Amniotic epithelial cell (primary cell): Measurements from ENCODE around the genes LCN1 and LCN9.

- RRBS = no CpG with 5 or more reads among the region's 17 CpGs
Measured at GRCh38 chr9:134431629-134432164, 105.4 kb downstream of the RXRA start.

DNA sequence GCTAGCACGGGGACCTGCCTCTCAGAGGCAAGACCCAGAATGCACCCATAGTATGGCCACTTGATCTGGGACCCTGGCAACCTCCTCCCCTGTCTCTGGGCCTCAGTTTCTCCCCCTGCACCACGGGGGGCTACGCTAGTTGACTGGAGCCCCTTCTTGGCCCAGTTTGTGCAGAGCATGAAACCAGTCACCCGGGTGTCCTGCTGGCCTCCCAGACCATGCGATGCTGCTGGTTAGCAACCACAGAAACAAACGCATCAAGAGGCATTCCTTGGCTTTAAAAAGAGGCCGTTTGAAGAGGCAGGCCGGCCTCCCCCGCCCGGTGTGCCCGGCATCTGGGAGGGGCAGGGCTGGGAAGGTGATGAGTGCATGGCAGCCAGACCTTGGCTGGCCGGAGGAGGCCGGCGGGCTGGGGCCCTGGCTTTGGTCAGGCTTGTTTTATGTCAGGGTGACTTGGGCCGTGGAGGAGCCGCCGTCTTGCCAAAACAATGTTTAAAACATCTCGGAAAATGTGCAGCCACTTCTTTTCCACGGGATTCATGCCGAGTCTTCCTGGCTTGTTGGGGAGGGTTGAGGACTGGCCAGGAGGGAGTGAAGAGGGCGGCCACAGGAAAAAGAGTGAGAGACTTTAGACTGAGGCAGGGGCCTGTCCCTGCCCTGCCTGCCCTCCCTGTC, 142.7 kb downstream of the RXRA start:
- RRBS = 16% methylated on average over 2 of the region's 21 CpGs

GRCh38 chr9:134525832-134526244, 115.8 kb upstream of the COL5A1 start:
- RRBS = 81% methylated on average over 7 of the region's 18 CpGs

DNA sequence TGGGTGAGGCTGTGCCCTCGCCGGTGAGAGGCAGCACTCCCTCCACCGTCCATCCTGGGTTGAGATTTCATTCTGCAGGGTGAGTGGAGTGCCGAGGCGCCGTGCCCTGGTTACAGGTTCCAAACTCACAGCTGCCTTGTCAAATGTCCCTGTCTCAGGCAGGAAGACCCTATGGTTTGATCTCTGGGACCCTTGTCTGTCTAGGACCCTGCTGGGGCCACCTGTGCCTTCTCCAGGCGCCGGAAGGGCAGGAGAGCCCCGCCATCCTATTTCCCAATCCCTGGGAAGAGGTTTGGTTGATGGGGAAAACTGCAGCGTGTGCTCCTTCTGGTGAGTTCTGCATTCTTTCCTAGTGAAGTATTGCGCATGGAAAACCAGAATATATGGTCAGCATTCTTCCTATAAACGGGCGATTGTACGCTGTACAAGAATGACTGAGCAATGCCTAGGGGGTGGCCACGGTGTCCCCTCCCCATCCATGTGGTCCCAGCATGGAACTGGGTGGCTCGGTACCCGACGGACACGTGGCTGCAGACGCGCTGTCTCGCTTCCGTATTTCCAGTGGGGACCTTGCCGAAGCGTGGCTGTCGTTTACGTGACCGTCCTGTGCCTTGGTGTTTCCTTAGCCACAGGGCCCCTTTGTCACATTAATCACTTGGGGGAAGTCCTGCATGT, 95.9 kb upstream of the COL5A1 start:
- RRBS = no CpG with 5 or more reads among the region's 28 CpGs

DNA sequence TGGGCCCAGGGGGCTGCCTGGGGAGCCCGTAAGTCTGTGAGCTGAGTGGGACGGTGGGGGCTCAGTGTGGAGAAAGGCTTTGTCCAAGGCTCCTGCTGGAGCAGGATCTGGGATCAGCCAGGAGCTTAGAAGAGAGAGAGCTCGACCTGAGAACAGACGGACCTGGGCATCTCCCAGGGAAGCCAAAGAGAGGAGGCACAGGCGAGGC, 117.0 kb upstream of the FCN2 start:
- RRBS = no CpG with 5 or more reads among the region's 5 CpGs

GRCh38 chr9:134765973-134766263, 114.7 kb upstream of the FCN2 start:
- RRBS = no CpG with 5 or more reads among the region's 4 CpGs

- RRBS = no CpG with 5 or more reads among the region's 9 CpGs
Measured at GRCh38 chr9:134766966-134767470, 113.6 kb upstream of the FCN2 start.

DNA sequence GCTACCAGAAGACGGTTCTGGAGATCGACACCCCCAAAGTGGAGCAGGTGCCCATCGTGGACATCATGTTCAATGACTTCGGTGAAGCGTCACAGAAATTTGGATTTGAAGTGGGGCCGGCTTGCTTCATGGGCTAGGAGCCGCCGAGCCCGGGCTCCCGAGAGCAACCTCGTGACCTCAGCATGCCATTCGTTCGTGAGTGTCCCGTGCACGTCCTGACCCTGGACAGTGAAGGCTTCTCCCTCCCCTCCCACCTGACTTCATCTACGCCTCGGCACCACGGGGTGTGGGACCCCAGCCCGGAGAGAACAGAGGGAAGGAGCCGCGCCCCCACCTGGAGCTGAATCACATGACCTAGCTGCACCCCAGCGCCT, 38.5 kb upstream of the FCN2 start:
- RRBS = no CpG with 5 or more reads among the region's 22 CpGs

GRCh38 chr9:134944417-134944991, 26.8 kb upstream of the FCN1 start:
- RRBS = no CpG with 5 or more reads among the region's 17 CpGs

GRCh38 chr9:135089037-135089617, 1.7 kb downstream of the OLFM1 start:
- RRBS = 51% methylated on average over 5 of the region's 19 CpGs

- RRBS = no CpG with 5 or more reads among the region's 26 CpGs
Measured at GRCh38 chr9:135253595-135254222, 166.2 kb downstream of the OLFM1 start.

DNA sequence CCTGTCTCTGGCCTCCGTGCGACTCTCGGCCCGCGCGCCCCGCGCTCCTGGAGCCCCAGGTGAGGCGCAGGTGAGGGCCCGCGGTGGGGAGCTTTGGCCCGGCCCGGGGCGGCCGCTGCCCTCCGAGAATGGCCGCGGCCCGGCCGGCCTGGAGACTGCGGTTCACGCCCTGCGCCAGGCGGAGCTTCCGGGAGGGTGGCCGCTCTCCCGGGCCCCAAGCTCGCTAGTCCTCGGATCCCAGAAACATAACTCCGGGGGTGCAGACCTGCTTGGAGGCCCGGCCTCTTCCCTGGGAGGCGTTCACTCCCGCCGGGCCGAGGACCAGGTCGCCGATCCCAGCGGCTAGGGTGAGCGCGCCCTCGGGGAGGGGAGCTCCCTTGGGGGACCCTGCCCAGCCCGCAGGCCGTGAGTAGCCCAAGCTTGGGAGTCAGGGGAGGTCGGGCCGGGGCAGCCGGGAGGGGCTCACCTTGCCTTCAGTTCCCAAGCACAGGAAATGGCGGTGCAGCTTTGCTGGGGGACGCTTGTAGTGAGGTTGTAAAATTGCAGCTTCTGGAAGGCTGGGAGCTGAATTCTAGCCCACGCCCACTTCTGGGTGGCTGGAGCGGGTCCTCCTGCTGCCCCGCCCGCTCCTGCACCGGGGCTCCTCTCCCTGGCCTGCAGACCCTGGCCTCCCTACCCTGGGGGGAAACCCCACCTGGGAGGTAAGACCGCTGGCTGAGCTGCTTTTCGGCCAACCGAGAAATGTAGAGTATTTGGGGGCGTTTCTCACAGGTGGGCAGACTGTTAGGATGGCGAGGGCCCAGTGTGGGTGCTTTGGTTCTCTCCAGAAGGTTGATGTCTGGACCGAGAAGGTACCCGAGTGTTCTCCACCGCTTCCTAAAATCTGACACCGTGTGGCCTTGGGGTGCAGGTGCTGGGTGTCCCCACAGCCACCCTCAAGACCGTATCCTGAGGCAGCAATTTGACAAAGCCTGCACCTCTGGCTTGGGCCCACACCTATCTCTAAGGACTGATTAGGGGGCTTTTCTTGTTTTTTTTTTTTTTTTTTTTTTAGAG, 953 bp downstream of the PPP1R26 start:
- RRBS = 2% methylated on average over 16 of the region's 63 CpGs

DNA sequence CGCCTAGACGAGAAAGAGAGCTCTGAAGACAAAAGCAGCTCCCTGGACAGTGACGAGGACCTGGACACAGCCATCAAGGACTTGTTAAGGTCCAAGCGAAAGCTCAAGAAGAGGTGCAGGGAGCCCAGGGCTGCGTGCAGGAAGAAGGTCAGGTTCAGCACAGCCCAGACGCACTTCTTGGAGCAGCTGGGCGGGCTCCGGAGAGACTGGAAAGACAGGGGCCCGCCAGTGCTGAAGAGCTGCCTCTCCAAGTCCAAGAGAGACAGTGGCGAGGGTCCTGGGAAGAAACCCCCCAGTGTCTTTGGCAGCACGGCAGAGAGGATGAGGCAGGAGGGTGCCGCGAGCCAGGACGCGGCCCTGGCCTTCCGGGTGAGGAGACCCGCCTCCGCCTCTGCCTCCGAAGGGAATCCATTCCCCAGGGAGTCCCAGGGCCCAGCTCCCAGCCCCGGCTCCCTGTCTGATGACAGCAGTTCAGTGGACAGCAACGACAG, 7.0 kb downstream of the PPP1R26 start:
- RRBS = 98% methylated on average over 4 of the region's 21 CpGs

- RRBS = 80% methylated on average over 5 of the region's 17 CpGs
Measured at GRCh38 chr9:135501567-135501983, 1.1 kb downstream of the MRPS2 start.

GRCh38 chr9:135521233-135521554, at the start of gene LCN1:
Gene LCN1, plus strand, starts transcription at chr9:135521440.
- RRBS = no CpG with 5 or more reads among the region's 7 CpGs

DNA sequence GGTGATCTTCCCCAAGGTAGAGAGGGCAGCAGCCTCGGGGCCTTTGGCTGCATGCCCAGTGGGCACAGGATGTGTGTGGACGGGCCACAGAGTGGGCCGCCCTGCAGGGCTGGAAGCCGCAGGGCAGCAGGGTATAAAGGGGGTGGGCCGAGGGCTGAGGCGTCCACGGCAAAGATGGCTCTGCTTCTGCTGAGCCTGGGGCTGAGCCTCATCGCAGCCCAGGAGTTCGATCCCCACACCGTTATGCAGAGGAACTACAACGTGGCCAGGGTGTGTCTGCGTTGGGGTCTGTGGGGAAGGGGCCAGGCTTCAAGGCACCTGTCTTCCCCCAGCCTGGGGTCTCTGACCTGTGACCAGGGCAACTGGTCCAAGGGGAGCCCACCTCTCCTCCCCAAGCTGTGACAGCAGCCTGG, at the start of gene LCN9:
Gene LCN9 (plus strand): TSS at position 162 of the 413 bp plus-strand sequence.
- RRBS = no CpG with 5 or more reads among the region's 12 CpGs

DNA sequence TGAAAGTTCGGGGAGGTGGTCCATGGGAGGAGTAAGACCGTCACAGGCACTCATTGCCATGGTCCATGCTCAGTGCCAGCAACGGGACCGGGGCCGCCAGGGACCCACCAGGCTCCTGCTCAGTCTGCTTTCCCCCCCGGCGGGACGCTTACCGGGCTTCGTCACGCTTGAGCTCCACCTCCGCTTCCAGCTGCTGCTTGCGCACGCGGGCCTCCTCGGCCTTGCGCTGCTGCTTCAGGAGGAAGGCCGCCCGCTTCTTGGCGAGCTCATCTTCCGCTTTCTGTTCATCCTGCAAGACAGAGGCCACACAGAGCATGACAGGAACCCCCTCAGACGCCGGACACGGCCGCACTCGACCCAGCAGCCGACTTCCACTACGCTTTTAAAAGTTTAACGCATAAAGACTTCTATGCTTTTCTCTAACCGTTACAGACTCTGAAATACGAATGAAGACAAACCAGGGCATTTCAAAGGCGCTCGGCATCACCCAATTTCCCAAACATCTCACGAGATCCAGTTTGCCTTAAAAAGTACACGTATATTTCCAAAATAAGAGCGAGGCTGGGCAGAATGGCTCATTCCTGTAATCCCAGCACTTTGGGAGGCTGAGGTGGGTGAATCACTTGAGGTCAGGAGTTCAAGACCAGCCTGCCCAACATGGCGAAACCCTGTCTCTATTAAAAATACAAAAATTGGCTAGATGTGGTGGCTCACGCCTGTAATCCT, 88.3 kb downstream of the CAMSAP1 start:
- RRBS = over 99% methylated on average over 3 of the region's 38 CpGs

DNA sequence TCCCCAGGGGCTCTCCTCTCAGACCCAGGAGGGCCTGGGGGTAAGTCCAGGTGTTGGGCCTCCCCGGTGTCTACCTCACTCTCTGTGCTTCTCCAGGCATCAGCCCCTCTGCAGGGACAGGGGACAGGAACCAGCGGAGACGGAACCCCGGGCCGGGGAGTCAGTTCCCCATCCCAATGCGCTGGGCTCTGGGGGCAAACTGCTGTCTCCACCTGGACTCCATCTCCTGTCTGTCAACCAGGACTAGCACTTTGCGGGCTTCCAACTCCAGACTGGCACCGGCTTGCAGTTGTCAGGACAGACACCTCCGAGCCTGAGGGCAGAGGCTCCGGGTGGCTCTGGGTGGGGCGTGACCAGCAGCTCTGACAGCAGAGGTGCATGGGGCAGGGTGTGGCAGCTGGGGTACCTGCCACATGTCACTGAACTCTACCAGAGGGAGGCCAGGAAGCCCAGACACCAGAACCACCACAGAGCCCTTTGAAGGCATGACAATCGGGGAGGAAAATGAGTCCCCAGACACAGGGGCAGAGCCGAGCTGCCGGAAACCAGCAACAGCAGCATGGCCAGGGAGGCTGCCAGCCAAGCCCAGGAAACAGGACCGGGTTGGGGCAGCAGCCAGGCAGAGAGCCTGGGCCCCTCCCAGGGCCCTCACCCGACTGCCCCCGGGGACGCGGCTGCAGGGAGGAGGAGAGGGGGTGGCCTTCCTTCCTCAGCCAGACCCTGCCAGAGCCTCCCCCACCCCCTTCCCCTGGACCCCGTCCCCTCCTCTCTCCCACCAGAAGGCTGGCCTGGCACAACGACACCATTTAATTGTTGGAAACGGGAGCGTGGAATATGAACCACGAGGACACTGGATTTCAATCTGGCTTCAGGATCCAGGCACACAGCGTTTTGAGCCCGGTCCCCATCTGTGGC, 17.9 kb upstream of the UBAC1 start:
- RRBS = 49% methylated on average over 11 of the region's 26 CpGs

GRCh38 chr9:135989885-135990395, 28.8 kb upstream of the UBAC1 start:
- RRBS = 24% methylated on average over 4 of the region's 28 CpGs

GRCh38 chr9:136023769-136024571, 62.8 kb upstream of the UBAC1 start:
- RRBS = no CpG with 5 or more reads among the region's 13 CpGs